Colonic mucosa (tissue), 1 donor: ENCODE measurements around a stretch of chr1.

DNA sequence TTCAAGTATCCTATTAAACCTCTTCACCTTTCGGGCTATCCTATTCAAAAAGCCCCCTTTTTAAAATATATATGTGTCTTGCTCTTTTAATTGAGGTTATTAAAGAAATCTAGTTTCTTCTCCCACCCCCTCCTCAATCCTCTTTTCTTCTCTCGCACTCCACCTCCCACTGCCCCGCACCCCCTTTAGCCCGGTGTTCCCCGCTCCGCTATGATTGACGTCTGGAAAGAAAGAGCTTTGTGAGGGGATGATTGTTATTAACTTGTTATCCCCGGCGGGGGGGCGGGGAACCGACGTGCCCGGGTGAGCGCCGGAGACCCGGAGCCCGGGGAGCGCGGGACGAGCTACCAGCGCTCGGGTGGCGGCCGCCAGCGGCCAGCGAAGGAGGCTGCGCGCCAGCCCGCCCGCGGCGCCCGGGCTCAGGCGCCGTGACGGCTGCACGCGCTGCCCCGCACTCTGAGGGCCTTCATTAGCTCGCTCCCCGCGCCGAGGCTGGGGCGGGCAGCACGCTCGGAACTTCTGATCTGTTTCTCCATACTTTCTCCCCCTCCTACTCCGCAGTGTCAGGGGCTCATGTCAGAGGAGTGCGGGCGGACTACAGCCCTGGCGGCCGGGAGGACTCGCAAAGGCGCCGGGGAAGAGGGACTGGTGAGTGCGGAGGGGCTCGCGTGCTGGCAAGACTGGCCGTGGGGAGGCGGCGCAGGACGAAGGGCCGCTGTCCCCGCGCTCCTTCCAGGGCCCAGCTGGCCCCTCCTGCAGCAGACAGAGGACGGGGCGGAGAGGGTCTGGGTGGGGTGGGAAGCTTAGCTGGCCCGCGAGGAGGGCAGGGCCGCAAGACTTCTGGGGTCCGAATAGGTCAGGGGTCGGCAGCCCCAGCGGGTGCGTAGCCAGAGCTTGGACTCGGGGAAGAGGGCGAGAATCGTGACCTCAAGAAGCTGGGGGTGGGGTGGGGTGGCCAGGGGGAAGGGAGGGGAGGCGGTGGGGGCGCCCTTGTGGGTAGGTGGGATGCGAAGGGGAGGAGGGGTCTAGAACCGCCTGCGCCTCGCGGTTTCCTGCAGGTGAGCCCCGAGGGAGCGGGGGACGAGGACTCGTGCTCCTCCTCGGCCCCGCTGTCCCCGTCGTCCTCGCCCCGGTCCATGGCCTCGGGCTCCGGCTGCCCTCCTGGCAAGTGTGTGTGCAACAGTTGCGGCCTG lies 2.2 kb downstream of the LHX8 start:
- PRO-cap, result no peak

DNA sequence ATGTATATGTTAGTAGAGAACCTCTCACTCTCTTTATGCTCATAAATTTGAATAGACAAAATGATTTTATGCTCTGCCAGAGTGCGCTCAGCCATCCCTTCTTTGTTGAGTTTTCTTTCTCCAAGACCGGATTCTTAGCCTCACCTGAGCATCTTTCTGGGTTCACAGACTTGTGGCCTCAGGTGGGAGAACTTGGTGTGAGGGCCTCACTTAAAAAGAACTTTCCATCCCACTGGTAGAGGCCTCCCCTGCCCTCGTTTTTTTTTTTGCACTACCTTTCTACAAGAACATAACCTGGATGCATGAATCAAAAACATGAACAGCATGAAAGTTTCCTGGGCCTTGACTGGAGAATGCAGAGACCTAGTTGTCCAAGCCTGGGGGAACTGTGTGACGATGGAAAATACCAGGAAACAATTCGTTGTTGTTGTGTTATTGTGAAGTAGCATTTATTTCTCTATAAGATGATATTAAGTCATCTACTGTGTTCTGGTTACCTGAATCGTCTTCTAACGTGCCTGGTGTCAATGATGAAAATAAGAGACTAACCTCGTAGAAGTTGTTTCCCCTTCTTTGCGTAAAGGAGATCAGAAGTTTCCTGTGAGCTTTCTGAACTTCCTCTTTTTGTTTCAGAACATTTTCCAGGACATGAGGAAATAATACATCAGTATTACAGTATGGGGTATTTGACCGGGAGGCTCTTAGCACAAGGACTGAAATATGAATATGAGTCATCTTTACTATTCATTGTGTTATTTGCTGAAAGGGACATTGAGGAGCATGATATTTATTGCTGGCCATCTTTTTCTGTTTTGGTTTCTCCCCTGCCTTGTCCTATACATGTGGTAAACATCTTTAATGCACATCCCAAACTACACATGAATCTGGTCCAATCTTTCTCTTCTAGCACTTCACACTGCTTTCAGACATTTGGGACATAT lies 1.2 kb downstream of the ST6GALNAC3 start:
- PRO-cap, result no peak

DNA sequence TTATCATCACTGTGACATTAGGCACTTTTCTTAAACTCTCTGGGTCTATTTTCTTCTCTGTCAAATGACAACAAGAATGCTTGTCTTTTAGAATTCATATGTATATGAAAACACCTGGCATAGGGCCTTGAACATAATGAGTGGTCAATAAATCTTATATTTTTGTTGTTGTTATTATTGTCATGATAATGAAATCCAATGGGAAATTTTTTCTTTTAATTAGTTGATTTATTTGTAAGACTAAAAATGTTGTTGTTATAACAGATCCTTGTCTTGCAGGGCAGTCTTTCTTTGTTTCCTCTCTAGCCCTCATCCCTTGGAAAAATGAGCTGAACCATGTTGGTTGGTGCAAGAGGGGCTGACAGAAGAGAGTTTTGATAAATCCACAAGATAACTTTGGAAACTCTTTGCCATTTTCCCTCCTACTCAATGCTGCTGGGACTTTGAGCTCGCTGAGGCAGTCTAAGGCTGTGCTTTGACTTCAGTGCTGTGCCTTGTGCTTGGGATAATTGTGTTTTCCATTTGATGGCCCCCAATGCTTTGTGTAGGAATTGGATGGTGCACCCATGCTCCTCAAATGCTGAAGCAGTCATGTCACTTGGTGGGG lies 31.6 kb downstream of the ST6GALNAC3 start:
- PRO-cap, result no peak

- PRO-cap, result no peak
Observed at GRCh38 chr1:76115728-76116274, 41.3 kb downstream of the ST6GALNAC3 start.

DNA sequence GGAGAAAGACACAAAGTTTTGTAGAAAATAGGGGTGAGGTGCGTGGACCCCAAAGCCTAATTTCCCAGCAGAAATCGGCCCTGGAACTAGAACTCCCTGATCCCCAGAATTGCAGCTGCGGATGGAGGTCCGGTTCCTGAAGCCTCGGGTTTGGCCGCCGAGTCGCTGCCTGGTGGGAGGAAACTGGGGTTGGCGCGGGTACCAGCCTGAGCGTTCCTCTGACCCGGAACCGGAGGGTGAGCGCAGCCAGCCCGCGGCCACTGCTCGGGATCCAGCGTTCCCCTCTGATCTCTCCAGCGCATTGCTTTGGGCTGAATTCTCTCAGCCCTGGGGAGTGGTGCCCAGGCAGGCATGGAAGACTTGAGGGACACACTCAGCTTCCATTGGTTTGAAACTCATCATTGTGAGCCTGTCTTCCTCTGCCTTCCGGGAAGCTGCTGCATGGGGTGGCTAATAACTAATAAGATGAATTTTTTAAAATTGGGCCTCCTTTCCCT lies 1.7 kb downstream of the ST6GALNAC5 start:
- PRO-cap, result no peak

DNA sequence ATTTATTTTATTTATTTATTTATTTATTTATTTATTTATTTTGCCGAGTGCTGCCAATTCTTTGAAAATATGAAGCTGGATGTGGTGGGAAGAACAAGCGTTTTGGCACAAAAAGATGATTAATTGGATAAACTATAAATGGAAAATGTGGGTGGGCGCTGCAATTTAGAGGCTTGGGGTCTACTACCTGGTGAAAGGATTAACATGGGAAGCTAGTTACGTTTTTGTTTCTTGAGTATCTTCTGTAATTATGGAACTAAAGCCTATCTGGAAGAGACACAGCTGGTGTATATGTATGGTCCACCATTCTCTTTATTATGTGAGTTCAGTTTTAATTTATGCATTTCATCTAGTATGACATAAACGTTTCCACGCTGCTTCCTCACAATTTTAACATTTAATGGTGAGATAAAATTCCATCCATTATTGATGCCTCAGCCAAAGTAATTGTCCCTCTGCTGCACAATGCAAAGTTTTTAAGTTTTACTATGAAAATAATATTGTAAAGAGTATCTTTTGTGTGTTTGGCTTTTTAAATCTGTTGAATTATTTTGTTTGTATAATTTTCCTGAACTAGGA lies 573 bp upstream of the PIGK start:
- PRO-cap, result no peak

- PRO-cap, result no peak
Observed at GRCh38 chr1:77279908-77280439, 1.8 kb upstream of the AK5 start.

DNA sequence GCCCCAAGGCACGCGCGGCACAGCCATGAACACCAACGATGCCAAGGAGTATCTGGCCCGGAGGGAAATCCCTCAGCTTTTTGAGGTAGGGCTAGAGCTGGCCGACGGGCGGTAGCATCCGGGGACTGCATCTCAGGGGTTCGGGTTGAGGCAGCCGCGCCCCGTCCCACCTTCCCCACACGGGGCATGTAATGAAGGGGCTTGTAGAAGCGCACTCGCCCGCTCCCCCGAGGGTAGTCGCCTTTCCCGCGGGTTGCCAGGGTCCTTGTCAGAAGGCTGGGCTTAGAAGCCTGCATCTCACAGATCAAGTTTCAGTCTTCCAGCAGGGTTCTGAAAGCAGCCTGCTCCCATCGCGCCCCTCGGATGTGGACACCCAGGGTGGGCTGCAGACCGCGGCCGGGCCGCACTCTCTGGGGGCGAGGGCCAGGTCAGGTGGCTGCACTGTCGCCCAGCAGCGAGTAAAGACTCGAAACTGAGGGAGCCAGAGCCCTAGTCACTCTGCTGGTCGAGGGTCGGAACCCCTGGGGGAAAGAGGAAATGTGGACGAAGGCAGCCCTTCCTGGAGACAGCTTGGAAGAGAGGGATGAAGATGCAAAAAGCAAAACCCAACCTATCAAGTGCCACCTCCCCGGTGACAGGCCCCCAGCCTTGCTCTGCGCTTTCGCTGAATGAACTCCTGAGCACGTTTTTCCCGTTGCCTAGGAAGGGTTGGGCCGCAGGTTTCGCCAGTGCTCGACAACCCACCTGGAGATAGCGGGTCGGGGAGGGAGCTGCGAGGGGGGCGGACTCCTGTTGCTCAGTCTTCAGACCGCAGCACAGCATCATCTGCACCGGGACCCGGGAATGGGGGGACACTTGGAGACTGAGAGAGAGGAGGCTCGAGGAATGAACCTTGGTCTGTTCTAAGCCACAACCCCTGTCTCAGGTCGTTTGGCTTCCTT lies 740 bp downstream of the AK5 start:
- PRO-cap, result no peak

GRCh38 chr1:77514062-77514883 lies 168.2 kb downstream of the ZZZ3 start:
- PRO-cap, result no peak

- PRO-cap, result no peak
Observed at GRCh38 chr1:77557798-77558333, 124.6 kb downstream of the ZZZ3 start.

- PRO-cap, result no peak
Observed at GRCh38 chr1:77569834-77570071, 112.7 kb downstream of the ZZZ3 start.

GRCh38 chr1:77796418-77796845 lies 17.0 kb downstream of the MIGA1 start:
- PRO-cap, result no peak

DNA sequence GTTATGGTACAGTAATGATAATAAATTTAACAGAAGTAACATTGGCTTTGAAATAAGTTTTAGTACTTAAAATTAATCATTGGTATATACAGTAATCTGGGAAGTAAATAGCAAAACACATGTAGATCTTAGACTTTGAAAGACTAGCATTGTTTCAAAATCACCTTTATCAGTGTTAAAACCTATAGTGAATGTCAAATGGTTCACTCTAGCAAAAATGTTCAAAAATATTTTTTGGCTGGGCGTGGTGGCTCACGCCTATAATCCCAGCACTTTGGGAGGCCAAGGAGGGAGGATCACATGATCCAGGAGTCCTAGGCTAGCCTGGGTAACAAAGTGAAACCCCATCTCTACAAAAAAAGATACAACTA lies 42.8 kb downstream of the FUBP1 start:
- PRO-cap, result no peak

DNA sequence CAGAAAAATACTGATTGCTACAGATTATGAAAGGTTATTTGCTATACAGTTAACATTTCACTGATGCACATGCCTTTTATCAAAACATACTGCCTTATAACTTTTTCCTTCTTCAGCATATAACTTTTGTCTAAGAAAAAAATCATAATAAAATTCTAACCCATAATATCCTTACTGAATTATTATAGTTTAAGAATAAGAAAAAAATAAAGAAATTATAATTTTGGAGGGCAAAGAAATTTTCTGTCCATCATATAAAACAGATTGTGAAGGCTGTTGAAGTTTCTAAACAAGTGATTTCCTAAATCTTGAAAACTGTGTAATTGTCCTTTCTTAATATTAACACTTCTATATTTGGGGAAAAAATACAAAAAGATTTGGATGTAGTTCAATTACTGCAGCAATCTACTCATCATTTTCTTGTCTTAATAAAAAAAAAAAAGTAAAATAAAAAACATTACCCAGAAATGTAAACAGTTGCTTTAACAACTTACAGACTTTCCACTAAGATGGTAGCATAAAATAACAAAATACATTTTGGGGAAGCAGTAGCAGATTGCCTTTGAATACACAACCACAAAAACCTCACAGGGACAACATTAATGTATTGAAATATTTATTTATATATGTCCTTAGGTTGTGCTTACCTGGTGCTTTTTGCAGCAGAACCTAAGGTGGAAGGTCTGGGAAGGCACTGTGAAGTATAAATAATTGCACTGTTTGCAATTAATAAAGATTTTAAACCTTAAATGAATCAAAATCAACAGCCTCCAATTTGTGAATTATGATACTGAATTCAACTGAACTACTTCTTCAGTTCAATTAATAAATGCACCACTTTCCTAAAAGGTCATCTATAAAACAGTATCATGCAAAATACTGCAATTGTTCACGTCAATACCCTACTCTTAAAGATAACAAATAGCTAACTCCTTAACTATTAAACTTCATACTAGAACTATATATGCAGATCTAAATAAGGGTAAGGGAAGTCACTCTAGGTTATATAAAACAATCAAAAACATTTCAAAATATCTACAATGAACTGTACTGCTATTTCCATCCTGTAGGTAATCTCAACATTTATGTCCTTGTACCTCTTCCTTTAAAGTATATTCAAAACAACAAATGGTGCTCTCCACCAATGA lies 32.6 kb downstream of the FUBP1 start:
- PRO-cap, result no peak

GRCh38 chr1:77948914-77949496 lies 29.9 kb downstream of the FUBP1 start:
- PRO-cap, result no peak

- PRO-cap, result no peak
Observed at GRCh38 chr1:77958345-77958808, 20.5 kb downstream of the FUBP1 start.

DNA sequence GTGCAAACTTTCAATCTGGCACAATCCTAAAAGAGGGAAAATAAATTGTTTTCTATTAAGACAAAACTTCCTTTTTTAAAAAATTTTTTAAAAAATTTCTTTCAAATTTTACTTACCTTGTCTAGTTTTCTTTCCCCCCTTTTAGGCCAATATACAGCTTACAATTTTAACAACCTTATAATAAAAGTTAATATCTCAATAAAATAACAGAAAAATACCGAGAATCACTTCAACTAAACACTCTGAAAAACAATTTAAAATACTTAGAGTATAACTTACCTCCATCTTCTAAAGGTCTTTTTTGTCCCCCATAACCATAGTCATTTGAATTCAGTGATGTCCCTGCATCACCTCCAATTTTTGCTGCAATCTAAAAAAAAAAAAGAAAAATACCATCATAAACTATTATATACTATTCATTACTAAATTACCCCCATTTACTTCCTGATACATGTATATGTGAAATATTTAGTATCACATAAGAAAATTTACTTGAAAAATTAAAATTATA lies 9.2 kb downstream of the FUBP1 start:
- PRO-cap, result no peak

DNA sequence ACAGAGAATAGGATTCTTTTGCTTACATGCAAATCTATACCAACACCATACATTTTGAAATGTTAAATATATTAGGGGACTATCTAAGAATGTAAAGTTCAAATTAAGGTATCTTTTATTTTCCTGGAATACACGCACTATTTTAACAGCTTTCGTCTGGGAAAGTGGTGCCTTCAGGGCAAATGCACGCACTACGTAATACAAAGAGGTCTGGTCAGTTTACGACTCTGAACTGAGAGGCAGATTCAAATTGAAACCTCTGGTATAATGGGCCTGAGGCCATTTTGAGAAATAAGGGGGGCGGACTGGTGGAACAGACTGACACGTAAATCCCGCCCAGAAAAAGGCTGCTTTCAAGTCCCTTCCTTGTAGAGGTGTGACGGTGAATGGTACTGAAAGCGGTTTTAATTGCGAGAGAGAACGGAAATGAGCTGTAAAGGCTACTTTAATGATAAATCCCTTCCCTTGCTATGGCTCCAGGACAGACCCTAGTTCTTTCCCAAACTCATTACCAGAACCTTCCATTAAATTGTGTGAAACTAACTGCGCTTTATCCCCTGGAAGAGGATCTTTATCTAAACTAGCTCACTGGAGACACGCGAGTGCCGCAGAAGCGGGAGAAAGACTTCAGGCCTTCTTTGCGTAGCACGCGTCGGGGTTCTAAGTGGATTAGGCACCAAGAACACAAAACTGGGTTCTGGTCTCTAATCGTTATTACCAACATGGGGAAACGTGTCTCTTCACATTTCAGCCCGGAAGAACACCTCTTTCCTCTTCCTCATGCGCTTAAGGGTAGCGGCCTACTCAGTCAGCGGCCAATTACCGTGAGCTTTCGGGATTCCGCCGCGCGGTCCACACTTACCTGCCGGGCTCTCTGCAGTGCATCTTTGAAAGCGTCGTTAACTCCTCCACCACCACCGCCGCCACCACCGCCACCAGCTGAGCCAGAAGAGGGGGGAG lies 569 bp downstream of the FUBP1 start:
- PRO-cap, result bidirectional peak, plus-strand start at position 282 of the sequence, minus-strand start at position 234 of the sequence; unidirectional peak, plus-strand start at position 601 of the sequence; unidirectional peak, plus-strand start at position 663 of the sequence; bidirectional peak, plus-strand start at position 828 of the sequence, minus-strand start at position 762 of the sequence

- PRO-cap, result no peak
Observed at GRCh38 chr1:78047242-78047647, 1.5 kb downstream of the GIPC2 start.

DNA sequence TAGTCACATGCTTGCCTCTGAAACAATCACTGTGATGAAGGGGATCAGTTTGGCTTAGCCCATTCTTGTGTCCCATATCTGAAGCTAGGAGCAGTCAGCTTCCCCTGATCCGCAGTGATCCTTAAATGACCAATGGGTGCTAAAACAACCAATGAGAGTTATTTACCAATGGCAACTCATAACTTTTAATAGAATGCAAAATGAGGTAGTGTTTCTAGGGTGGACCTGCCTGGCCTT lies 63.4 kb downstream of the GIPC2 start:
- PRO-cap, result no peak